Gallbladder (tissue), 1 donor: ENCODE results near the genes UGP2, VPS54 and PELI1.

DNA sequence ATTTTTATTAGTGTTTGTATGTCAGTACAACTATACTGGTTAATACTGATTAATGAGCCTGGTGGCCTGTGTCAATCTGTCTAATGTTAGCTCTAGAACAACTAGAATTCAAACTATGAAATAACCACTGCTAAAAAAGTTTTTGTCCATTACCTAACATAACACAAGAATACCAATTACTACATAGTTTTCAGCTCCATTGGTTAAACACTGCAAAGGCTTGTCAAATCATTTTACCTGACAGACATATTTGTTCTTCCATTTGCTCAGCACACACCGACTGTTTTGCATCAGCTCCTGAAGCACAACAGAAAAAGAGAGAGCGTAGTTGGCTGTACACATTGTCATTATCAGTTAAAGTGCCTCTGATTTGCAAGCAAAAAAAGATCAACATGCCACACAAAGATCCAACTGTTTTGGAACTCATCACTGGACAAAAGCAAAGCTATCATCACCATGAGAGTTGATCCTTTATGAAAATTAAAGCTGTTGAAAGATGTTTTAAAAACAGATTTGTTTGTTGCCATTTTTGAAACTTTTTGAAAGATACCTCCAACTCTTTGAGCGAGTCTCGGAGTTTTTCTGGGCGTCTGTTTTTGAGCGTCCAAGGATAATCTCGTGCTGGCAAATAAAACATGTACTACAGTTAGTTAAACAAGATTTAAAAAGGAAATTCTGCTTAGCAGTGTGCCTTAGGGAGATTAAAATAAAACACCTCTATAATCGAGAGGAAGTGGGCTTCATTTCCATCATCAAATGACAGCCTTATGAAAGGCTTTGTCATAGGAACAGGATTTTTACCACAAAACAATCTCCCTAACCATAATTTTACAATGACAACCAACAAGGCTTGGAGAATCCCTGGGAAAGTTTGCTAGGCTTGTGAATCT is 103.7 kb downstream of the WDPCP start:
- PRO-cap = no peak

DNA sequence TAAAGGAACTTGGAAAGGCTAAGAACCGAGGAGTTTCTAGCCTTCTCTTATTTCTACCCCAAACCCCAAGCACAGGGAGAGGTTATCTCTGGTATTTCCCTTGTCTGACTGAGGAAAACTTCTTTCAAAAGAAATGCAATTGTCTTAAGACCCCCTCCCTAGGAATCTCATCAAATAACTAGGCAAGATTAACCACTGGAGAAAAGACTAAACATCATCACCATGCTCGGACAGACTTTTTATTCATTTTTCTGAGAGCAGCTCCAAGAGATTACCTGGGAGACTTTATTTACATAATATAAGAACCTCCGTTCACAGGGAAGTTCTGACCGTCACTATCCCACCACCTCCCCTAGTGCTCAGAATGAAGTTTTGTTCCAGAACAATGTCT is 25.0 kb downstream of the MDH1 start:
- PRO-cap = no peak

DNA sequence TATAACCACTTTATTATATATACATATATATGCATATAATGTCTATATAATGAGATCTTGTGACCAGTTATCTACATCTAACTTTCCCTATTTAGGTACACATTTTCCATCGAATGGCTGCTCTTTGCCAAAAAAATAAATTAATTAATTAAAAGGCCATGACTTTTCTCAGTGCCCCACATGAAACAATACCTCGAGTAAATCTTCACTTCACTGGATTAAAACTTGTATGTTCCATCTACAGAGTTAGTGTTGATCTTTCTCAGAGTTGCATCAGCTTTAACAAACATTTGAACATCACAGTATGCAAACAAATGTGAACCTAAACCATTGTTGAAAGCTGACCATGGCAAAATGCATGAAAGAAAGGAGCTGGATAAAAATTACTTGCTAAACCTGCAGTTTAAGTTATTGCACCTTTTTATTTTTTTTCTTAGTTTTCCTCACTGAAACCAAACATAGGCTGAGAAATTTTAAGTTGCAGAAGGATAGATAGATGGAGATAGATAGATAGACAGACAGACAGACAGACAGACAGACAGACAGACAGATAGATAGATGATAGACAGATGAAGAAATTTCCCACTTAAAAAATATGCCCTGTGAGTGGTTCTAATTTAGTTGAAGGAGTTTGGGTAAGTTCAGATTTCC is 107.2 kb upstream of the UGP2 start:
- PRO-cap = no peak

- PRO-cap = bidirectional peak, plus-strand start at chr2:63841528, minus-strand start at chr2:63841592; bidirectional peak, plus-strand start at chr2:63841896, minus-strand start at chr2:63841729
Measured at GRCh38 chr2:63841475-63842030, at the start of gene UGP2. TSS of gene UGP2 (plus strand) at chr2:63841896.

GRCh38 chr2:63842031-63842853 is 546 bp downstream of the UGP2 start:
- PRO-cap = unidirectional peak, minus-strand start at chr2:63842656

DNA sequence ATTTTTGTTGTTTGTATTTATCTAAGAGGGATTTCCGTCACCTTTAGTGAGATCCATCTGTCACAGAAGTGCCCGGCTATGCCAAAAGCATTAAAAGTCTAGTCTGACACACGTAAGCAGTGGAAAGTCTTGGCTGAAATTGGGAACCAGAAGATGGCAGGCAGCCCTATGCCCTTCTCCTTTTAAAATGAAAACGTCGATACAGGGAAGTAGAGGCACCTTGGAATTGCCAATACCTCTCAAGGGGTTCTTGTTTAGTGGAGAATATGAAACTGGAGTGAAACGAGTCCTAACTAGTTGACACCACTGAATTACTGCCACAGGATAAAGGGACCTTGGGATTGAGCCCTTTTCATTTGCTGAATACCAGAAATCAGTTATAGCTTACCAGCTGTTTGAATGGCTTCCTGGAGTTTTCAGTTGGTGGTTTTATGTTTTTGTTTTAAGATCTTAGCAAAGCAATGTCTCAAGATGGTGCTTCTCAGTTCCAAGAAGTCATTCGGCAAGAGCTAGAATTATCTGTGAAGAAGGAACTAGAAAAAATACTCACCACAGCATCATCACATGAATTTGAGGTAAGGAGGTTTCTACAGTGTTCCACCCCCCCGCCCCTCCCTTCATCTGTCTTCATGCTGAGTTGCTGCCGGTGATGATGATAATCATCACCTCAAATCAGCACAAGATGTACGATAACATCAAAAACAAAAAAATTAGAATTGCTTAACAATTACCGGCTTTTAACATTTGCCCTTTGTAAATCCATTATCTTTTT is 14.3 kb downstream of the UGP2 start:
- PRO-cap = no peak

GRCh38 chr2:63973853-63974757 is 45.1 kb downstream of the VPS54 start:
- PRO-cap = no peak

DNA sequence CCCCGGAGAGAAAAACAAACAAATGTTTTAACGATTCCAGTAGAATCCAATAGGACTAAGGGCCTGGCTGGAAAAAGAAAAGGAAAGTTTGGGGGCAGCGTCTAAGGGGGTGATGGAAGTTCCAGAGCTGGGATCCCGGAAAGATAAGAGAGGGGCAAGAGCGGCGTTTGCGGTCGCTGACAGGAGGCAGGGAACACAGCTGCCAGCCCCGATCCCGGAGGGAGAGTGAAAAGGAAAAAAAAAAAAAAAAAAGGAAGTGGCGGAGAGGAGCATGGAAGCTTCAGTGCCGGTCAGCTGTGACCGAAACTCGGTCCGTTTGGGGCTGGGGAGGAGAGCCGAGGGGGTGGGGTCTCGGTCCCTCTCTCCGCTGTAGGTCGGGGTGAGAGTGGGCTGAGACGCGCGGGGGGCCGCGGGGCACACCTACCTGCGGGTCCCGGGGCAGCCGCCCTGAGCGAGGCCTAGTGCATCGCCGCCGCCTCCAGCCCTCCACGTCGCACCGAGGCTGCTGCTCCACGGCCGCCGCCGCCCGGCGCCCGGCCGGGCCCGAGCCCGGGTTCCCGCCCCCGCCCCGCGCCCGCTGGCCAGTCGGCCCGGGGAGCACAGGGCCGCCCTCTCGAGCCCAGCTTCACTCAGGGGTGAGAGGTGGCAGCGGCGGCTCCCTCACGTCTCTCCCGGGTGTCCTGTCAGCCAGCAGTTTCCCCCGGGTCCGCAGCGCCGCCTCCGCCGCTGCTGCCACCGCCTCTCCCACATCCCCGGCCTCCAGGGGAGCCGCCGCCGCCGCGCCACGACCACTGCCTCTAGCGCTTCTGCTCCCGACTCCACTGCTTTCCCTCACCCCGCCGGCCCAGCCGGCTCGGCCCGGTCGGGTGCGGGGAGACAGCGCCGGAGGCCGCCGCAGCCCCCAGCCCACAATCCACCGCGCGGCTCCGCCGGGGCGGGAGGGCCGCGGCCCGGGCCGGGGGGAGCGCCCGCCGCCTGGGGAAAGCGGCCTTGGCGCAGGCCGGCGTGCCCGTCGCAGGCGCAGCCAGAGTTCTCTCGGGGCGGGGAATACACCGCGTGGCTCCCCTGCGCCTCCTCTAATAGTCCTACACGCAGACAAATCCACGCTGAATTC is at the start of gene VPS54:
TSS of gene VPS54 (minus strand) at position 915 of the 1,114 bp plus-strand sequence.
- PRO-cap = bidirectional peak, plus-strand start at position 265 of the sequence, minus-strand start at position 227 of the sequence; bidirectional peak, plus-strand start at position 475 of the sequence, minus-strand start at position 482 of the sequence; bidirectional peak, plus-strand start at position 990 of the sequence, minus-strand start at position 670 of the sequence

DNA sequence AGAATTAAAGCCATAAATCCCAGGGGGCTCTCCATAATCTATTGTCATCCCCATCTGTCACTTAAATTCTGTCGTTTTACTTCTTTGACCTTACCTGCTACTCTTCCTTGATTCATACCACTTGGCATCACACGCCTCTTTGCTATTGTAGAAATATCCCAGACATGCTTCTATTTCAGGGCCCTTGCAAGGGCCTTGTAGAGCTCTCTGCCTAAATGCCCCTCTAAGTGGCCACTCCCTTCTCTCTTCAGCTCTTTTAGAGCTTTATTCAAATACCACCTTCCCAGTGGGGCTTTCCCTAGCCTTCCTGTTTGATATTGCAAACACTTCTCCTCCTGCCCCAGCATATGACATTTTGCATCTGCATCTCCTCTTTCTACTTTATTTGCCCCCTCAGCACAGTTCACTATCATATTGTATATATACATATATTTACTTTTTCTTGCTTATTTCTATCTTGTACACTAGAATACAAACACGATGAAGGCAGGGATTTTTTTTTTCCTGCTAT is 54.0 kb downstream of the PELI1 start:
- PRO-cap = no peak

DNA sequence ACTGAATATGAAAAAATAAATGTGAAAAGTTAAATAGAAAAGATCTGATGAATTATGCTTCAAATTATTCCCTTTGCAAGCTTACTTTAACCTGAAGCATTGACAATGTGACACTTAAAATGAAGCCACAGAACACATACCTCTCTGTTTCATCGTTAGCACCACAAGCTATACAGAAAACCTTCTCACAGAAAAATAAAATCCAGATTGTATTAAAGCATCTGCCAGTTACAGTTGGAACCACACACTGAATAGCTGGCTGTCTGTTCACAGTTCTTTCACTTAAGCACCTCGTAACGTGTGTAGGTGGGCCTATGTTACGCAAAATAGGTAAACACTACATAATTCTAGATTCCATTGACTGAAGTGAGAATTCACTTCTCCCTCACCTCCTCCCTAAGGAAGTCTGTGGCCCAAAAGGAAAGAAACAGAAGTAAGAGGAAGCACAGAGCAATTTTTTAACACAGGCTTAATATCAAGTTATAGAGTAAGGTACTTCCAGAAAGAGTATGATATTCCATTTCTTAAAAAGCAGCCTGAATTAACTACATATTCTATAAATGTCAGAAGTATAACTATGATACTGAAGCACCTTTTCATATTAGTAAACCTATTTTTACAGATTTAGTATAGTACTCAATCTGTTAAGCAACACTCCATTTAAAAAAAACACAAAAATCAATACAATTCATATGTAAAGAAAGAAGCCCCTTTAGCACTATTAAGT is 24.8 kb downstream of the PELI1 start:
- PRO-cap = no peak

DNA sequence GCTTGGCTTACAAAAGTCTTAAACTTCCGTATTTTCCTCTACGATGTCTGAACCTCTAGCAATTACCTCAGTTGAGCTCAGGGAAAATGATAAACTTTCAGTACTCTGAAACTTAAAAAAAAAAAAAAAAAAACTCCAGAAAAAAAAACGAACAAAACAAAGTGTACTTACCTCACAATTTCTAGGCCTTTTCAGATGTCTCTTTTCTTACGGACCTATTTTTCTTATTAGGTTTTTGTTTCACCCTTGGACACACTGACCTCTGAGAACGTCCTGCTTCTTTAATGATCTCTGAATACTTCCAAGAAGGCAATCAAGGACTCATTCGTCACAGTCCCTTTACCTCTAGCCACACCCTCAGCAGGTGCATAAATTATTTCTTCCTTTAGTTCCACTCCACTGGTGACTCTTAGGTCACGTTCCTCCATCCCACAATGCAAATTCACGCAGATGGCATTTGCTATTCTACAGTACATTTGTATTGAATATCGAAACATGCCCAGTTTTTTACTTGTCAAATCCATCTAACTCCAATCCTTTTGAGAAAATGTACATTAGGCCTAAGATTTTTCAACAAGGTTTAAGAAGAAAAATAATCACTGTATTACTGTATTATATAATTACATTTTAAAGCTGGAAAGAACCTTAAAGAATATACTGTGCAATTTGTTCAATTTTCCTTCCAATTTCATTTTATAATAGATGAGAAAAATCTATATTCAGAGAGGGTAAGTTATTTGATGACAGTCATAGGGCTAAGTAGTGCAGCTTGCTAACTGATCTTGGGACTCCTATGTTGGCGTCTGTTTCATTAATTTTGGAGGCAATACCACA is 21.8 kb downstream of the PELI1 start:
- PRO-cap = no peak

- PRO-cap = no peak
Measured at GRCh38 chr2:64143236-64143312, 1.1 kb downstream of the PELI1 start.

- PRO-cap = bidirectional peak, plus-strand start at chr2:64143966, minus-strand start at chr2:64143946; bidirectional peak, plus-strand start at chr2:64144683, minus-strand start at chr2:64144420
Measured at GRCh38 chr2:64143615-64144509, at the start of gene PELI1. TSS of gene PELI1 (minus strand) at chr2:64144420.

- PRO-cap = unidirectional peak, minus-strand start at chr2:64204296; unidirectional peak, minus-strand start at chr2:64204490
Measured at GRCh38 chr2:64203834-64204785, 59.9 kb upstream of the PELI1 start.

DNA sequence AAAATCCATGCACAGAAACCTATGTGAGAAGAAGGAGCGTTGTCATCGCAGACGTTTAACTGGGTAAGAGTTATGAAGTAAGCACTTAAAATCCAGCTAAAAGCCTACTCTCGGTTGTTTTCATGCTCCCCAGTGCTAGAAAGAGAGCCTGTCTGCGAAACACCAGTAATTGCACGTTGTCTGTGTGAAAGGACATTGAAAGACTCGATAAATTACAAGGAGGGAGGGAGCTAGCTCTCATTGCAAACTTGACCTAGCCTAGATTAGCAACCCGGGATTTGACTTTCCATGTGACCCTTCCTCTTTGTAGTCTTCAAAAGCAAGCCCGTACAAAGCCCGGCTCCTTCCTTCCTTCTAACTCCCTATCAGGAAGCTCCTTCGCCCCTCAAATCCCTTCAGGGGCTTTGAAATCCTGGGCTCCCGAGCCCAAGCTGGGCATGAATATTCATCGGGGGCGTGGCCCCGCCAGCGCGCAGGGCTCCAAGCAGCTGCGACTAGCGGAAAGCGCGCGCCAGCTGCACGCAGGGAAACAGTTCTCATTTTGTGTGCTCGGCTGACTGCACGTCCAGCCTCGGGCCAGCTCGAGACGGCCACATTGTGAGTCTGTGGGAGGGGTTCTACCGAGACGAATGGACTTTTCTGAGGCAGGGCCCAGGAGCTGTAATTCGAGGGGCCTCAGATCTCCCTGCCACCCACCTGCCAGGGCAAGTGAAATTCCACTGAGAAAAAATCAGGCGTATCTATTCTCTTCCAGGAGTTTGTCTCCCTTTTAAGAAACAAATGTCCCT is 83.9 kb upstream of the PELI1 start:
- PRO-cap = bidirectional peak, plus-strand start at position 539 of the sequence, minus-strand start at position 392 of the sequence

GRCh38 chr2:64273456-64274626 is 129.6 kb upstream of the PELI1 start:
- PRO-cap = bidirectional peak, plus-strand start at chr2:64274017, minus-strand start at chr2:64274041

- PRO-cap = no peak
Measured at GRCh38 chr2:64275347-64275787, 131.1 kb upstream of the PELI1 start.

GRCh38 chr2:64391307-64391892 is 62.6 kb upstream of the LGALSL start:
- PRO-cap = no peak

DNA sequence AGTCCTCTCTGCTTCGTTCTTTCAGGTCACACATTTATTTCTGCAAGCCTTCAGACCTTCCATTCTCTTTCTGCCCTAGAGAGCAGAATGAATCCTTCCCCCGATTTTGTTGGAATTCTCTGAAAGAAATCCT is 399 bp upstream of the LGALSL start:
- PRO-cap = no peak

GRCh38 chr2:64462048-64462425 is 8.1 kb downstream of the LGALSL start:
- PRO-cap = no peak